GM12891 (cell line): ENCODE results near the gene RNLS.

- RRBS = no CpG with 5 or more reads among the region's 6 CpGs
Observed at GRCh38 chr10:87713684-87714259, 54.1 kb downstream of the PAPSS2 start.

GRCh38 chr10:87864039-87865174 lies 982 bp downstream of the PTEN start:
- RRBS = no CpG with 5 or more reads among the region's 53 CpGs

DNA sequence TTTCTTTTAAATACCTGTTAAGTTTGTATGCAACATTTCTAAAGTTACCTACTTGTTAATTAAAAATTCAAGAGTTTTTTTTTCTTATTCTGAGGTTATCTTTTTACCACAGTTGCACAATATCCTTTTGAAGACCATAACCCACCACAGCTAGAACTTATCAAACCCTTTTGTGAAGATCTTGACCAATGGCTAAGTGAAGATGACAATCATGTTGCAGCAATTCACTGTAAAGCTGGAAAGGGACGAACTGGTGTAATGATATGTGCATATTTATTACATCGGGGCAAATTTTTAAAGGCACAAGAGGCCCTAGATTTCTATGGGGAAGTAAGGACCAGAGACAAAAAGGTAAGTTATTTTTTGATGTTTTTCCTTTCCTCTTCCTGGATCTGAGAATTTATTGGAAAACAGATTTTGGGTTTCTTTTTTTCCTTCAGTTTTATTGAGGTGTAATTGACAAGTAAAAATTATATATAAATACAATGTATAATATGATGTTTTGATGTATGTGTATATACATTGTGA lies 69.5 kb downstream of the PTEN start:
- RRBS = no CpG with 5 or more reads among the region's 2 CpGs

- RRBS = no CpG with 5 or more reads among the region's 5 CpGs
Observed at GRCh38 chr10:87951903-87952793, 88.7 kb downstream of the PTEN start.

DNA sequence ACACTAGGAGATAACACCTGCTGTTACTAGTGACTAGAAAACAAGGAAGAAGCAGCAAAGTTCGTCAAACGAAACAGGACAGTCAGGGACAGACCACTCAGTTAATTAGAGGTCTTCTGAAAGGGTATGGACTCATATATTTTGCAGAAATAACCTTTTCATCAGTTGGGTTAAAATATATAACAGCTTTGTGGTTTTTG lies 353.7 kb downstream of the PTEN start:
- RRBS = no CpG with 5 or more reads among the region's 2 CpGs

DNA sequence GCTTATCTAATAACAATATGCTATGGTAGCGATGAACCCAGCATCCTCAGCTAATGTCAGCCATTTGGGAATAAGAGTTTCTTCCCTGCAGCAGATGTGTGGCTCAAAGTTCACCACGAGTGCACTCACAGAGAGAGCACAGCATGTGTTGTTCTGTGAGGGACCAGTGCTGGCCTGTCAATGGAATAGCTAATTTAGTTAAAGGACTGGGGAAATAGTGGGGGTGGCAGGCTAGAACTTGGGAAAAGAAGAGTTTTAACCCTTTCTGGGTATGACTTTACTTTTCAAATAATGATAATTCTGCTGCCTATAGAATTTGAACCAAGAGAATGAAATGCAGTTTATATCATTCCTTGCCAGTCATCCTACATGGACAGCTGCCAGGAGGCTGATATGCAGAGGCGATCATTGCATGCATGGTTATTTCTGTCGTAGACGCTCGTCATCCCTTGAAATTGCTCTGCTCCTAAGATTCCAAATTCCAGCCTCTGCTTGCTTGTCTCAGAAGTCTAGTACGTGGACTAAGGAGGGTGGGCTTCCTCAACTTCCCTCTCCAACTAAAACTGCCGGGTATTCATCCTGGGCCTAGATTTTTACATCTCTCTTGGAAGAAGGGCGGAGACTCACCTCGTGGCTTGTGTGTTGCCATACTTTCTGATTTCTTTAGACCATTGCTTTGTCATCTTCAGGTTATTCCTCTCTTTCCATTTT lies 355.6 kb downstream of the RNLS start:
- RRBS = no CpG with 5 or more reads among the region's 10 CpGs

GRCh38 chr10:88475509-88475894 lies 107.6 kb downstream of the RNLS start:
- RRBS = no CpG with 5 or more reads among the region's 1 CpG

DNA sequence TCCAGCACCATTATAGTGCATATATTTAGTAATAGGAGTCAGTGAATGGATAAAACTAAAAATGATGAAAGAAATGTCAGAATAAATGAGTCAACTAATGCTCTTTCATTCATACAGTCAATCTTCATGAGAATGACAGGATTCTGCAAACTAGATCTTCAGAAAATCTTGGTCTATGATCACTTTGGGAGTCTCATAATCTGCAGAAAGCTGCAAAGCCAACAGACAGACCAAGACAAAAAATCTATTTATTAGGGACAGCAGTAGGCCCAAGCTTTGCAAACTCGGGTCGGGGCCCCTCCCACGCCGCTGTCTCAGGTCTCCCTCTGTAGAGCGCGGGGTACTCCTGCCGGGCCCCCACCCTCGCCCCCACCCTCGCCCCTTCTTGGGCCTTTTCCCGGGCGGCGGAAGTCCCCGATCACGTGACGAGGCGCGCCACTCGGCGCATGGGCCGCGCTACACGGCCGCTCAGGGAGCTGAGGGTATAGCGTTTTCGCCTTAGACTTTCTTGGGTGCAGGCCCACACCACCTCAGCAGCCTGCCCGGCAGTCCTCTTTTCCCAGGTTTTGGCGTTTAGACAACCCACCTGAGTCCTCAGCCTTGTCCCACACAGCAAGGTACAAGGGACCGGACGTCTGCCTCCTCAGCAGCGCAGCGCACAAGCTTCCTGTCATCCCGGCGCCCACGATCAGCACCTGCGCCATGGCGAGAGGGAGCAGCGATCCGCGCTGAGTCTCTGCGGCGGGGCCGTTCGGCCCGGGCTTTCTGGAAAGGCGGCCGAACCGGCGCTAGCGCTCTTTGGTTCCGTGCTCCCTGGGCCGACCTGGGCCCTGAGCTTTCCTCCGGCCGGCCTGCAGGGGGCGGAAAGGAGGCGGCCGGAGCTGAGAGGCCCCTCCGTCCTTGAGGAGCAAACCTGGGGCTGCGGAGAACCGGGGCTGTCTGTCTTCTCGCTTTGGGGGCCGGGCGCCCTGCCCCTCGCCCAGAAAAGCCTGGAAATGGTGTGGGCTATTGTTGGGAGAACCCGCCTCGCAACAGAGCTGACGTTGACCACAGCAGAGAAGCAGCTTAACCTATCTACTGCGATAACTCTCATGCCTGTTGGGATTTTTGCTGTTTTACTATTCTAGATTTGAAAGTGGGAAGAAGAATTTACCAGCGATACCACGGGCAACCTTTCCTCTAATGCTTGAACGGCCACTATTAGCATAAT lies at the start of gene RNLS:
RNLS (minus strand) TSS at position 832 of the 1,210 bp plus-strand sequence.
- RRBS = 1% methylated on average over 28 of the region's 70 CpGs

DNA sequence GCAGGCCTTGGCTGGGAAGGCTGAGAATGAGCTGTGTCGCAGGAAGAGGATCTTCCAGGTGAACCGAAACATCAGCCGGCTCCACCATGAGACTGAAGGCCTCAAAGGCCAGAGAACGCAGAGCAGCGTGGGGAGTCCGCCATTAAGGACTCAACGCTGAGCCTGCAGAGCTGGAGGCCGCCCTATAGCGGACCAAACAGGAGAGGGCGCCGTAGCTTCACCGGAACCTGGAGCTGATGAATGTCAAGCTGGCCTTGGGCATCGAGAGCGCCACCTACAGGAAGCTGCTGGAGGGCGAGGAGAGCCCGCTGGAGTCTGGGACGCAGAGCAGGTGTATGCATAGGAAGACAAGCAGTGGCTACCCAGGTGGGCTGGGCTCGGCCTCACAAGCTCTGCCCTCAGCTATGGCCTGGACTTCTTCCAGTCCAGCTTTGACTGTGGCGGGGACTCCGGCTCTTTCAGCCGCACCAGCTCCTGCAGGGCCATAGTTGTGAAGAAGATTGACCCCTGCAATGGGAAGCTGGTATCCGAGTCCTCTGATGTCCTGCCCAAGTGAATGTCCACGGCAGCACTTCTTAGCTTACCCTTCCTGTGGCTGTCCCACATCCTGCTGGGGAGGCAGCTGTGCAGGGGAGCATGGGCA lies 22.4 kb downstream of the LIPK start:
- RRBS = no CpG with 5 or more reads among the region's 23 CpGs

- RRBS = no CpG with 5 or more reads among the region's 8 CpGs
Observed at GRCh38 chr10:88896873-88898030, 17.2 kb downstream of the STAMBPL1 start.

DNA sequence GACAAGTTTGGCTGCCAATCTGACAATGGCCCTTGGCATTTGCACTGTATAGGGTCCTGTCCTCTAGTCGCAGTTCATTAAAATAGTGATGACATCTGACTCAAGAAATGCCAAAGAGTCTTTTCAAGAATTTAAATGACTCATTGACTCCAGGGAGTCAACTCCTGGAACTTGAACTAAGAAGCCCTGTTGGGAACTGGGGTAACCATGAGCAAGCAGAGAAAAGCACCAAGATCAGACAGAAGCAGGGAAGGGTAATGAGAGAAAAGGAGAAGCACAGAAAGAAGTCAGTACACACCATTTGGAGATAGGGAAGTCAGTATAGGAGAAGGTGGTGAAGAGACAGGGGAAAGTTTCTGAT lies 90.9 kb downstream of the CH25H start:
- RRBS = no CpG with 5 or more reads among the region's 1 CpG

DNA sequence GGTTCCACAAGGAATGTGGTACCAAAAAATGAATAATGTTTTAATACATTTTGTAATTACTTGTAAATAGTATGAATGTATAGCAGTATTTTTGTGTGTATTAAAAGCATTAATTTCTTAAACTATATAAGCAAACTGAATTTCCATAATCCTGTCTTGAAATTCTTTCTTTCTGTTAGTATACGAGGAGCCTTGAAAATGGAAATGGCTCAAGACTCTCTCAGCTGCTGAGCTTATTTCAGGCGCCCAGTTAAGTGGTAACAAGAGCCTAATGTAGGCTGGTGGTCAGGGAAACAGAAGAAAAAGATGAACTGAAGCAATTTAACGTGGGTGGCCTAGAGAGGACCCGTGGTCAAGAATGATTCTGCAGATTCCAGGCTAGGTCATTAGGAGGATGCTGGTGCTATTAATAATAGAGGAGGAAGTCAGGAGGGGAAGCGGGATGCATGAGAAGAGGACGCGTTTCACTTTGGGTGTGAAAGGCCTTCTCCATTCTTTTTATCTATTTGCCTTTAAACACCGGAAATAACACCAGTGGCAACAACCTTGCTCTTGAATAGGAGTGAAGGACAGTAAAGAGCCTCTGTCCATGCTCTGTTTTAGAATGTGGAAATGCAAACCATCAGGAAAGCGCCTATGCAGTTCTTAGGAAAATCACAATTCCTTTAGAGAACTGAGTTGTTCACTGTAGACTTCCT lies 8.8 kb downstream of the LIPA start:
- RRBS = no CpG with 5 or more reads among the region's 9 CpGs

DNA sequence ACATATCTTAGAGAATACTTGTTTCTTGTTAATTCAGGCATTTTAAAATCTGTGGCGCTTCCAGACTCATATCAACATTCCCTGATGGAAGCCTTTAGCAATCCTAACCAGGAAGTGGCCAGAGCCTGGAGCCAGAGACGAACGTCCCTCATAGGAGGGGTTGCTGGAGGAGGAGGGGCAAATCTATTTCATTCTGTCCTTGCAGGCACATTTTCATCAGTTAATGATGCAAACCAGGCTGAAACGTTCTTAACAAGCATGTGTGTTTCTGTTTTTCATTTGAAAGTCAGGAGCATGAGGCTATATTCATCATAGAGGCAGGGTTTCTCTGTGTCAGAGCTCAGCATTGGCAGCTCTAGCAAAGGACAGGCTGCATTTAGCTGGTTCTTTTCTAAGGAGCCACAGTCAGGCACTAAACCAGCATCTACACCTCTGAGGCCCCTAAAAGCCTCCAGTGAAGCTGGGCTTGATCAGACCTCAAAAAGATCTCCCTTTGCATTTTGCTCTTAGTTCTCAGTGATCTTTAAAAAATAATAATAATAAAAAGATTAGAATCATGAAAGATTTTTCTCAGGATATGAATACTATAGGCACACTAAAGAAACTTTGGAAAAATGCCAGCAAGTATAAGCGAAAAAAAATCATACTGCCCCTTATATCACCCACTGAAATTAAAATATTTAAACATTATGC lies 17.7 kb upstream of the IFIT2 start:
- RRBS = no CpG with 5 or more reads among the region's 5 CpGs

- RRBS = no CpG with 5 or more reads among the region's 2 CpGs
Observed at GRCh38 chr10:89369149-89369516, 8.7 kb upstream of the IFIT1B start.

- RRBS = no CpG with 5 or more reads among the region's 3 CpGs
Observed at GRCh38 chr10:89374009-89374891, 3.6 kb upstream of the IFIT1B start.

- RRBS = 2% methylated on average over 18 of the region's 61 CpGs
Observed at GRCh38 chr10:89414925-89415859, 824 bp downstream of the IFIT5 start.

DNA sequence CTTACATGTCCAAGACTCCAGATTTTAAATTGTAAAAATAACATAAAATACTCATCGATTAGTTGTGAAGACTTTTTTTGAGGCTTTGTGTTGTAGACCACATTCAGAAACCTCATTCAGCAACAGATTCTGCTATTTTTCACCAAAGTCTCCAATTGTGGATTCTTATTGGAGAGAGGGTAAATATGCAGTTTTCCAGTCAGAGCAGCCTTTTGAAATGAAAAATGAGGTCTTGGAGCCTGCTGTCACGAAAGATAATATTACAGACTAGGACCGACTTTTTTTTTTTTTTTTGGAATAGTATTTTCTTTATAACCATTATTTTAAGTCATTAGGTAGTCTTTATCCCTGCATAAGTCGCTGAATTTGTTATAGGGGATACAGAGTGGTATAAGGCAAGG lies 1.1 kb downstream of the KIF20B start:
- RRBS = no CpG with 5 or more reads among the region's 4 CpGs

DNA sequence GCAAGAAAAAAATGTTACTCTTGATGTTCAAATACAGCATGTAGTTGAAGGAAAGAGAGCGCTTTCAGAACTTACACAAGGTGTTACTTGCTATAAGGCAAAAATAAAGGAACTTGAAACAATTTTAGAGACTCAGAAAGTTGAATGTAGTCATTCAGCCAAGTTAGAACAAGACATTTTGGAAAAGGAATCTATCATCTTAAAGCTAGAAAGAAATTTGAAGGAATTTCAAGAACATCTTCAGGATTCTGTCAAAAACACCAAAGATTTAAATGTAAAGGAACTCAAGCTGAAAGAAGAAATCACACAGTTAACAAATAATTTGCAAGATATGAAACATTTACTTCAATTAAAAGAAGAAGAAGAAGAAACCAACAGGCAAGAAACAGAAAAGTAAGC lies 36.8 kb downstream of the KIF20B start:
- RRBS = no CpG with 5 or more reads among the region's 1 CpG